ENCODE results near the genes ZNF277 and ST7.

DNA sequence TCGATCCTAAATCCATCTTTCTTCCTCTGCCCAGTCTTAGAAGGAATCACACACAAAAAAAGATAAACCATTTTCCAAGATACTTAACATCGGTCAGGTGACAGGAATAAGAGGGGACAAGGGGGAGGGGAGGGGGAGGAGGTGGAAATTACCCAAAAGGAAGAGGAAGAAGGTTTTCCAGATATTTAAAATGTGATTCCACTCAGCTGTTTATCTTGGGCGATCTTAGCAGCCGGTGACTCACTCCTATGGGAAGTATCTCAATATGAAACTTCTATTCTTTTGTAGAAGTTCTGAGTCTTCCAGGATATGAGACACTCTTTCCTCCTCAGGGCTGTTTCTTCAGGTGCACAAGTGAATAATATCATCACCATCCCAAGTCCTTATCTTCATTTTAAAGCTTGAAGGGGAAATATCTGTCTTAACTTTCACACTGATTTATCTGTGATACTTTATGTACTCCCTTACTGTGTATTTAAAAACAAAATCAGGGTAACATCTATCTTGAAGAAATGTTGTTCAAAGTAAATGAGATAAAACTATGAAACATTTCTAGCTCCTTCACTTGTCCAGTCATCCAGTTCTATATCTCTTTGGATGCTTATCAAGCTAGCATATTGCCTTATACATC is 13.9 kb downstream of the DOCK4 start:
- RRBS = no CpG with 5 or more reads among the region's 4 CpGs

DNA sequence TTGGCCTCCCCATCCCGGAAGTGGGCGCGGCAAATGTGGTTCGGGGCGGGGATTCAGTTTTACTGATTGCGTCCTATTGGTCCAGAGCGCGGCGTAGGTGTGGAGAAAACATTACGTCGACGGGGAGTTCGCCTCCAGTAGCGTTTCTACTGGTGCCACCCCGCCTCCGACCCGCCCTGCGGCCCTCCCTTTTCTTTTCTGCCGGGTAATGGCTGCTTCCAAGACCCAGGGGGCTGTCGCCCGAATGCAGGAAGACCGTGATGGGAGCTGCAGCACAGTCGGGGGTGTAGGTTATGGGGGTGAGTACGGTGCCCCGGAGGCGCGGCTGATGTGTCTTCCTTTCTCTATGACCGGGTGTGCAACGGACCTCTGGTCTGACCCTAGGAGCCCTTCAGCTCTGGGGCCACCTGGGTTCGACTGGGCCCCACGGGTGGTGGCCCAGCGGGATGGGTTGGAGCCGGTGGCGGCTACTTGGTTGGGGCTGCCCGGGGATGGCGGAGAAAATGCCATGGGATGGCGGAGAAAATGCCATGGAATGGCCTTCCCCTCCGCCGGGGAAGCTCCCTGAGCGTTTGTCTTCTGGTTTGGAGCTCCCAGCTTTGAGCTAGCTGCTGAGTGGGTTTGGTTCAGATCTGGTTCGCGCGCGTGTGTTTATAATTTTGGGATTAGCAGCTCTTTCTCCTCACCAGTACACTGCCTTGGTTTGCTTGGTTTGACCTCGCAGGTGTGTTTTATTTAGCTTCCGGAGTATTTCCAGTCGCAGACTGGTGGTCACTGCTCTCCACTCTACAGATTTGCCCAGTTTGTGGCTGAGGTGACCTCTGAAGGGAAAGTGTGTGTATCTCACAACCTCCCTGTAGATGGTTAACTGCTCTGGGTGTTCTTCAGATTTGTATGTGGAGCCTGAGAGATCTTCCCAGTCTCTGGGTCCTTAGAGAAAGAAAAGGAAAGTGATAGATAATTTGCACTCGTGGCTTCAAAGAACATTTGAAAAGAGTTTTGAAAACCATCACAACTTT is at the start of gene ZNF277:
ZNF277 (plus strand) TSS at position 187 of the 1,019 bp plus-strand sequence.
- RRBS = 2% methylated on average over 13 of the region's 48 CpGs

DNA sequence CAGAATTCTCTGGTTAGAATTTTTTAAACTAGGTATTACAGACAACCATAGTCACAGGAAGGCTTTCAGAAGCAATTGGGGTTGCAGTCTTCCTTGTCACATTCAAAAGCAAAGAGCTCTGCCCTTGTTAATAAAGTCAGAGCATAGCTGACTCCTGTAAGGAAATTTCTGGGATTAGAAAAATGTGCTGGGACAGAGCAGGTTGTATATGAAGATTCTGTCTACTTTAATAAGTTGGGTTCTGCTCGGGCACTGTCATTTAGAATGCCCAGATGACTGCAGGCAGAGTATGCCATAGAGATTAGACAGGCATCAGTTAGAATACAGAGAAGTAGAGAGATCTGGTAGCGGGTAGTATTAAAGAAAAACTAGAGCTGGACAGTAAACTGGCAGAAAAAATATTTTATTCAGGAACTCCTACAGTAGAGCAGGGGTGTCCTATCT is 17.3 kb downstream of the ZNF277 start:
- RRBS = no CpG with 5 or more reads among the region's 2 CpGs

- RRBS = no CpG with 5 or more reads among the region's 1 CpG
These were observed 28.0 kb upstream of the IFRD1 start for GRCh38 chr7:112422358-112422600.

DNA sequence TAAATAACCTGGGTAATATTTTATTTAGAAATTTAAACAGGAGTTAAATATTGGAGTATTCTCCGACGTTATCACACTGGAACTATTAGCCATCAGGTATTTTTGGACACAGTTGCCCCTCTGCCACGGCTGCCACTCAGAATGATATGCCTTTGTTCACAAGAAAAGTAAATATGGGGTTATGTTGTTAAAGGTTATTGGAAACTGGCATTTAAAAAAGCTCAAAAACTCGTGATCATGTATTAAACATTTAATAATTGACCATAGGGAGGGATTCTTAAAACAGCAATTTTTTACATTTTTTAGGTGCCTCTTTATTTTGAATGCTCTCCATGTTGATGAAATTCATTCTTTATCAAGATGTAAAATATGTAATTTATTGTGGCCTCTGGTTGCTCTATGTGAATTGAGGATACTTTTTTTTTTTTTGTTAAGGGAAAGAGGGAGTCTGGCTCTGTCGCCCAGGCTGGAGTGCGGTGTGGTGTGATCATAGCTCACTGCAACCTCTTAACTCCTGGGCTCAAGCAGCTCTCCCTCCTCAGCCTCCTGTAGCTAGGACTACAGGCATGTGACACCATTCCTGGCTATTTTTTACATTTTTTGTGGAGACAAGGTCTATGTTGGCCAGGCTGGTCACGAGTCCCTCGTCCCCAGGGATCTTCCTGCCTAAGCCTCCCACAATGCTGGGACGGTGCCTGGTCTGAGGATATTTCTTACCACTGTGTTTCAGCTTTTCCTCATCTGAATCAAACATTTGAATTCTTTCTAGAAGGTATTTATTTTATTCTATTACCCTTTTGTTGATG is 1.7 kb downstream of the IFRD1 start:
- RRBS = no CpG with 5 or more reads among the region's 9 CpGs

- RRBS = no CpG with 5 or more reads among the region's 13 CpGs
These were observed 1.5 kb upstream of the TMEM168 start for GRCh38 chr7:112791620-112792133.

GRCh38 chr7:116150528-116151068 is 59.7 kb upstream of the TES start:
- RRBS = no CpG with 5 or more reads among the region's 2 CpGs

- RRBS = no CpG with 5 or more reads among the region's 4 CpGs
These were observed 17.9 kb downstream of the TES start for GRCh38 chr7:116228264-116228622.

GRCh38 chr7:116340046-116340715 is 129.8 kb downstream of the TES start:
- RRBS = no CpG with 5 or more reads among the region's 4 CpGs

GRCh38 chr7:116499837-116500912 is 637 bp downstream of the CAV2 start:
- RRBS = 5% methylated on average over 18 of the region's 63 CpGs

GRCh38 chr7:116525400-116525803 is 566 bp downstream of the CAV1 start:
- RRBS = 4% methylated on average over 4 of the region's 28 CpGs

GRCh38 chr7:116633435-116634047 is 38.5 kb upstream of the MET start:
- RRBS = no CpG with 5 or more reads among the region's 10 CpGs

- RRBS = no CpG with 5 or more reads among the region's 1 CpG
These were observed 9.8 kb downstream of the CAPZA2 start for GRCh38 chr7:116872203-116872540.

GRCh38 chr7:116952697-116953577 is at the start of gene ST7:
Gene ST7, plus strand, starts transcription at chr7:116953501.
- RRBS = 2% methylated on average over 24 of the region's 59 CpGs

DNA sequence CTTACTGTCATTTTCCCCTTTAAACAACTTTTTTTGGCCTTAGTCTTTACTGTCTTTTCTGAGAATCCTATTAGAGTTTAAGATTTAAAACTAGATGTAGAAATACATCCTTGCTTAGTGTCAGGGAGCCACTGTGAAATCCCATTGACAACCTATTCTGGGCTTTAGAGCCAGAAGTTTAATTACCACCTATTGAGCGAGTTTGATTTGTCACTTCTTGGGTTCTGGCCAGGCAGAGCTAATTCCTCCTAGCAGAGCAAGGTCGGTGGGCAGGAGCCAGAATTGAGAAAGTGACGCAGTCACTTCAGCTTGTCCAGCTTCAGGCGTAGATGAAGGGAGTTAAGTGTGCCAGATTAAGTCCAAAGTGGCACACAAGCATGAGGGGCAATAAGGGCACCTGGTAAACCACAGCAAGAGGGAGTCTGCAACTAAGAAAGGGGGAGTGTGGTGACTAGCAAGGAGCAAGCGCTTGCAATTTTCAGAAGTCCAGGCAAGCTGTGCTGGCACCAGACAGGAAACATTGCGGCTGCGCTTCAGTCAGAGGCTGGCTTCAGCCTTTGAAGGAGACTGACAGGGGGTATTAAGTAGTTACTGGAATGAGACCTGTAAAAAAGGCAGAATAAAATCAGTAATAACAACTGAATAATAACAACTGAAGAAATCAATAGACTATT is 119.4 kb downstream of the ST7 start:
- RRBS = no CpG with 5 or more reads among the region's 7 CpGs

GRCh38 chr7:117209453-117210140 is 113.3 kb downstream of the WNT2 start:
- RRBS = no CpG with 5 or more reads among the region's 2 CpGs

GRCh38 chr7:117323740-117325045 is 1.3 kb upstream of the WNT2 start:
- RRBS = 1% methylated on average over 10 of the region's 81 CpGs

DNA sequence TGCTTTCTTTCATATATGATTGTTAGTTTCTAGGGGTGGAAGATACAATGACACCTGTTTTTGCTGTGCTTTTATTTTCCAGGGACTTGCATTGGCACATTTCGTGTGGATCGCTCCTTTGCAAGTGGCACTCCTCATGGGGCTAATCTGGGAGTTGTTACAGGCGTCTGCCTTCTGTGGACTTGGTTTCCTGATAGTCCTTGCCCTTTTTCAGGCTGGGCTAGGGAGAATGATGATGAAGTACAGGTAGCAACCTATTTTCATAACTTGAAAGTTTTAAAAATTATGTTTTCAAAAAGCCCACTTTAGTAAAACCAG is 55.3 kb downstream of the CFTR start:
- RRBS = no CpG with 5 or more reads among the region's 3 CpGs

GRCh38 chr7:117672637-117674058 is 193.3 kb downstream of the CFTR start:
- RRBS = no CpG with 5 or more reads among the region's 25 CpGs